SP-49 (cell line): ENCODE measurements around a stretch of chr16.

- PRO-cap, result no peak
Observed at GRCh38 chr16:9093840-9094227, 2.4 kb downstream of the HAPSTR1 start.

GRCh38 chr16:9107607-9108183, 16.3 kb downstream of the HAPSTR1 start:
- PRO-cap, result no peak

GRCh38 chr16:9114538-9114709, 23.0 kb downstream of the HAPSTR1 start:
- PRO-cap, result no peak

DNA sequence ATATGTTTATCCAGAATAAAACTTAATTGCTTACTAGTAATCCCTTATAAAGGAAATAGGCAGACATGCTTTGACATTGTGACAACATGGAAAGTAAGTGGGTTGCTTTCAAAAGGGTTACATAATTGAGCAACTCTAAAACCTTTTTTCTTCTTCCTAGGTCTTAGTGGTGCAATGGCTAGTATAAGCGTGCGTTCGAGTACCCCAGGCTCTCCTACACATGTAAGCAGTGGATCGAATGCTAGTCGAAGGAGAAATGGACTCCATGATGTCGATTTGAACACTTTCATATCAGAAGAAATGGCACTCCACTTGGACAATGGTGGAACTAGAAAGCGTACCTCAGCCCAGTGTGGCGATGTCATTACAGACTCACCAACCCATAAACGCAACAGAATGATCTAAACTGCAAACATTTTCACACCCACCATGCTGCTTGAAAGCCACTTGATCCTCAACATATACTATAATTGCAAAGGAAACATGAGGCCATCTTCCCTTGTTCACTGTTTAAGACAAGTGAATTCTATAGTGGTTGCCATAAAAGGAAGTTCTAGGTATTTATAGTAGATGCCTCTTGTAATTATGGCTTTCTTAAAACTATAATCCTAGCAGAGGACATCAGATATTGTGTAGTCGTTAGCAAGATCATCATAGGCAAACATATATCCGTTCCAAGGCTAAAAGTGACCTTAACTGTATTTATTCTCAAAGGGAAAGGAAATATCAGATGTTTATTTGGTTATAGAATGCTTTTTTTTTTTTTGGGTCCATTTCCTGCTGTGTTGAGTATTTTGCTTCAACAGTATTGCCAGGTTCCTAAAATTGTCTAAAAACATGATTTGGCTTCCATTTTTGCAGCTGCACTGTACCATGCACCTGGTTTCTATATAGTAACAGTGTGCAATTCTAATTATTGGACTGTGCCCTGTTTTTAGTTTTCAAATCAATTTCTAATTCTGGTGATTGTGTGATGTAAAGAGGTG, 25.4 kb downstream of the HAPSTR1 start:
- PRO-cap, result no peak

- PRO-cap, result no peak
Observed at GRCh38 chr16:9122618-9123301, 31.3 kb downstream of the HAPSTR1 start.

DNA sequence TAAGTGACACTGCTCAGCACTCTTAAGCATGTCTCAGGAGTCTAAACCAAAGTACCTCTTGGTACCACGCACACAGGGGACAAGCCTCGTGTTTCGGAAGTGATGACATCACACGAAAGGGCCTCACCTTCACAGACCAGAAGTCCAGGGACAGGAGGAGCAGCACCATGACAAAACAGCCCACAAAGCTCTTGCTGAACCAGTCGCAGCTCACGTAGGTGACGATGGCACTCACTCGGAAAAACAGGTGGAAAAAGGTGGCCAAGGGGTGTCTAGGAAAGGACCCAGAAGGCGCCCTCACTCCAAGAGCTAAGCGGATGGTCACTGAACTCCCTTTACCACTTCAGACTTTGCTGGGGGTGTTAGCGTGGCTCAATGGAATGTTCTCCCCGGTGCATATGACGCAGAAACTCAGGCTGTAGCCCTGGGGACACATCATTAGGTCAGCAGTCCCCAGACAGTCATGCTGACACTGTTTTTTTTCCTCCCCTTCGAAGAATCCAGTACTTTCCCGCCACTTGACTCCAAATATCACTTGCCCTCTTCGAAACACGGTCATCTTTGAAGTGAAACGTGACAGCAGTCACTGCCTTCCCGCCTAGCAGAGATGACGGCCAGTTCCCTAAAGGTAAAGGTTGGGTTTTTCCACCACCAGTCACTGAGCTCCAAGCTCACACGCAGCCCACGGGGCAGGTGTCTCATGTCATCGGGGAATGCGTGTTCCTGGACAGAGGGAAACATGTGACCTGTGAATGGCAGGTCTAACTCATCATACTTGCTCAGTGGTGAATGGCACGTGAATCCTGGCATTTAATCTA, 31.4 kb downstream of the NUBP1 start:
- PRO-cap, result no peak

- PRO-cap, result no peak
Observed at GRCh38 chr16:10870946-10871399, 6.0 kb upstream of the CIITA start.

DNA sequence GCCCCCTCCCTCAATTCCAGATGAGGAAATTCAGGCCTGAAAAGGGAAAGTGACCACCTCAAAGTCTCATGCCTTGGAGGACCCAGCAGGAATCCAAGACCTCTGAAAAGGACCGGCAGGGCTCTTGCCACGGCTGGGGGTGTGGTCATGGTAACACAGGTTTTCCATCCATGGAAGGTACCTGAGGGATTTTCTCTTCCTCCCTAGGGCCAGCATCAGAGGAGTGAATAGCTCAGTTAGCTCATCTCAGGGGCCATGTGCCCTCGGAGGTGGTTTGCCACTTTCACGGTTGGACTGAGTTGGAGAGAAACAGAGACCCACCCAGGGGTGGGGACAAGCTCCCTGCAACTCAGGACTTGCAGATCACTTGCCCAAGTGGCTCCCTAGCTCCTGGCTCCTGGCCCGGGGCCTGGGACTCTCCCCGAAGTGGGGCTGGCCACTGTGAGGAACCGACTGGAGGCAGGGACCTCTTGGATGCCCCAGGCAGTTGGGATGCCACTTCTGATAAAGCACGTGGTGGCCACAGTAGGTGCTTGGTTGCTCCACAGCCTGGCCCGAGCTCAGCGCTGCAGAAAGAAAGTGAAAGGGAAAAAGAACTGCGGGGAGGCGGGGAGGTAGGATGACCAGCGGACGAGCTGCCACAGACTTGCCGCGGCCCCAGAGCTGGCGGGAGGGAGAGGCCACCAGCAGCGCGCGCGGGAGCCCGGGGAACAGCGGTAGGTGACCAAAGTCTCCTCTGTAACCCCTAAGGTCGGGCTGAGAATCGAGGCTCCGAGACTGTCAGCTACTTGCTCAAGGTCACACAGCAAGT, 1.5 kb downstream of the CIITA start:
- PRO-cap, result no peak

DNA sequence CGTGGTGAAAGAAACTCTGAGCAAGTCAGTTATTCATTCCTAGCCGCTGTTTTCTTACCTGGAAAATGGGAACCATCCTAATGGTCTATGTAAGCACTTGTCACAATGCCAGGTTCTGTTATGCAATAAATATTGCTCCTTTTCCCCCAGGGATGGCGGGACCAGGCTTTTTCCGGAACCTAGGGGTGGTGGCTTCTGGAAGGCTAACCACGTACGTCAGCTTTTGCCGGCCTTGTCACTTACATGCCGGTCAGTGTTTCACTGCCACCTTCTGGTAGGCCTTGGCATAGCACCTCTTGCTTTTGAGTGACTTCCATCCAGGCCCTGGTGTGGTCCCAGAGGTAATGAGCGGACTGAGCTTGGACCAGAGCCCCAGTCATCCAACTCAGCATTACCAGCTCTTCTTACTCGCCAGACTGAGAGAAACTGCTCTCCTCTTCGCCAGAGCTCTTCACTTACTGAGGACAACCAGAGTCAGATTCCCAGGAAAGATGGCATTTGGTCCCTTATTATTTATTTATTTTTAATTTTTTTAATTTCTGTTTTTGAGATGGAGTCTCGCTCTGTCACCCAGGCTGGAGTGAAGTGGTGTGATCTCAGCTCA, 23.5 kb downstream of the DEXI start:
- PRO-cap, result no peak

- PRO-cap, result no peak
Observed at GRCh38 chr16:10928840-10929695, 13.2 kb downstream of the DEXI start.

GRCh38 chr16:10937483-10937825, 4.8 kb downstream of the DEXI start:
- PRO-cap, result no peak

GRCh38 chr16:11004769-11005428, 60.5 kb downstream of the CLEC16A start:
- PRO-cap, result no peak

DNA sequence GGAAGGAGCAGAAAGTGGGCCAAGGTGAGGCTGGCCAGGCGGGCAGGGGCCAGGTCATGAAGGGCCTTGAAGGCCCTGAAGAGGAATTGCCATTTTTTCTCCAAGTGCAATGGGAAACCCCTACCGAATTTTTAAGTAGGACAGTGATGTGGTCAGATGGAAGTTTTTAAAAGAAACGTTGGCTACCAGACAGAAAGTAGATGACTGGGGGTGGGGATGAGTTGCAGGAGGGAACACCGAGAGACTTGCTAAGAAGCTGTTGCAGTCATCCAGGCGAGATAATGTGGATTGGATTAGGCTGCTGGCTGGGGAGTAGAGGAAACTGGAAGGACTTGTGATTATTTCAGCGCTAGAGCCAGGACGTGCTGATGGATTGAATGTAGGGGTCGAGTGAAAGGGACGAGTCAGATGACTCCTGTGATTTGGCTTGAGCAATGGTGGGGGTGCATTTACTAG, 88.4 kb downstream of the CLEC16A start:
- PRO-cap, result no peak

DNA sequence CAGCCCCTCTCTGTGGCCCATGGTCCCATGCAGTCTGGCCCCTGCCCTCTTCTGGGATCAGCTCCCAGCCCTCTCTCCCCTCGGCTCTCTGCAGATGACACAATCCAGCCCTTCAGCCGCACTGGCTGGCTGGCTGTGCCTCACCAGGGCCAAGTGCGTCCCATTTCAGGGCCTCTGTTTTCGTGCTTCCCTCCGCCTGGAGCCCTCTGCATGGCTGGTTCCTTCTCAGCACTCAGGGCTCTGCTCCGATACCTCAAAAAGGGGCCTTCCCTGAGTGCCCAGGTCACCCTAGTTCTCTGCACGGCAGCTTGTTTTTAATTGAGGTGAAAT, 124.3 kb downstream of the SOCS1 start:
- PRO-cap, result no peak

- PRO-cap, result no peak
Observed at GRCh38 chr16:11155276-11156097, 100.5 kb downstream of the SOCS1 start.

DNA sequence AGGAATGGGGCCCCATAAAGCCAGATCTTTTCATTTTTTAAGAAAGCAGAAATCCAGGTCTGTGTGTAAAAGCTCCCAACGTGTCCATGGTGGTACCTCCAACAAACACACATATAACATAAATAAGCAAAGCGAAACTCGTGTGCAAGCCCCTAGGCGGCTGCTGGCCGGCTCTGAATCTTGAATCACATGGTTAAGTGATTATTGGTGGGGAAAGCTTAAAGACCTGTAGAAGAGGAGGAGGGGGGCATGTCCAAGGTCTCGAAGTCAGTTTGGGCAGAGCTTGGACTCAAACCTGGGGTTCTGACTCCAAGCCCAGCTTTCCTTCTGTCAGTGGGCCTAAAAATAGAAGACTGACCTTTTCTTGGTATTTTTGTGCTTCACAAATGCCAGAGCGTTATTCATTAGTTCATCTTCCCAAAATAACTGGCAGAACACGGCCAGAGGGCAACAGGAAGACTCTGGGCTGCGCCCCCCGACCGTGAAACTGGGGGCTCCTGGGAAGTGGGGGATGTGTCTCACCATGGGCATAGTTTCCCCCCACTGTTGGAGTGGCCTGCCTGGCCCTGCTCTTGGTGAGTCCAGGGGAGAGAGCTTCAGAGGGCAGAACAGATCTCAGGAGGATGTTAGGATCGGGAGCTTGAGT, 94.1 kb downstream of the SOCS1 start:
- PRO-cap, result no peak

DNA sequence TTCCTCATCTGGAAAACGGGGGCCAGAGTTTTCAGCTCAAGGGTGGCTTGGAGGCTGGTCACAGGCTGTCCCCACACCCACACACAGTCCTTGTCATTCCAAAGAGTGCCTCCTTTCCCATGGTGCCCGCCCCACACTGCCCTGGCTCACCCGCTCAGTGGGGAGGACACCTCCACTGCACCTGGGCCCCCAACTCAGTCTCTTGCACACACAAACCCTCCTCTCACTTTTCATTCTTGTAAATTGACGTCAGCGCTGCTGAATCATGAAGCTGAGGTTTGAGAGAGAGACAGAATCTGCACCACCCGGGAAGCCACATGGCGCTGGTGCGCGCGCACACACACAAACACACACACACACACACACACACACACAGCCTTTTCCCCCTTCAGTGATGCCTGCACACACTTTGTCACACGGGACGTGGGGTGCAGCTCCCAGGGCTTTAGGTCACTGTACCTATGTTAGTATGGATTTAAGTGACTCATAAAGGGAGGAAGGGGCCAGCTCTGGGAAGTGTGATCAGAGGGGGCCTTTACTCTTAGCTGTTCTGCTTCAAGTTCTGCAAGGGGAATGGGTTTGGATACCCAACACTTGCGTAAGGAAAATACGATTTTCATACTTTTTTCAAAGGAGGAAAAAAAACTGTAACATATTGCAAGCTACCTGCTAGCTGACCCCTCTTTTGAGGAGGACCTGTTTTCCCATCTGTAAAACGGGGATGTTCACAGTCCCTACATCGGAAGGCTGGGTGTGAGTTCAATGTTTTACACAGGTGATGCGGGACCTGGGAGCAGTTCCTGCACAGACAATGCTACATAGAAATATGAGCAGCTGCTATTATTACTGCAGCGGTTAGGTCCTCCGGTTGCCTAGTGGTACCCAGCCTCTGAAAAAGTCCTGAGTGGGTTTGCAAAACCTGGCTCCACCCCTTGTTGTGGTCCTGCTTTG, 3.8 kb downstream of the SOCS1 start:
- PRO-cap, result no peak

DNA sequence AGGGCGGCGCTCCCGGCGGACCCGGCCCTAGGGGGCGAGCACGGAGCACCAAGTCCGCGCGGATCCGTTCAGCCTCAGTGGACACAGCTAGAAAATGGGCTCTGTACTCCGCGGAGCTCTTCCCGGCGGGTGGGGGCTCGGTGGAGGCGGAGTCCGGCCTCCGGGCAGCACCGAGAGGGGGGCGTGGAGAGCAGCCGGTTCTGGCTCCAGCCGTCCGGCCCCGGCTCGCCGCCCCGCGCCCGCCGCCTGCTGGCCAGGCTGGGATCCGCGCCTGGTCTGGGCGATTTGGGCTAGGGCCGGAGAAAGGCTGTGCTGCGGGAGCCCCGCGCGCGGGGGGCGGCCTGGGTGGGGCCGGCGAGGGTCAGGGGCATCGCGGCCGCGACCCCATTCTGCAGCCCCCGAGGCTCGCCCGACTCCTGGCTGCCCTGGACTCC, 385 bp downstream of the SOCS1 start:
- PRO-cap, result no peak

GRCh38 chr16:11297141-11297493, 16.0 kb upstream of the PRM1 start:
- PRO-cap, result no peak

GRCh38 chr16:11370545-11371002, 25.3 kb downstream of the RMI2 start:
- PRO-cap, result no peak